ENCODE results near the genes RSRC1 and GFM1.

GRCh38 chr3:156809784-156810621 lies 16.1 kb upstream of the LEKR1 start:
- RRBS = no CpG with 5 or more reads among the region's 10 CpGs

- RRBS = no CpG with 5 or more reads among the region's 3 CpGs
These were observed 8.7 kb upstream of the LEKR1 start for GRCh38 chr3:156817537-156817724.

- RRBS = no CpG with 5 or more reads among the region's 13 CpGs
These were observed 788 bp upstream of the LEKR1 start for GRCh38 chr3:156825275-156825854.

- RRBS = no CpG with 5 or more reads among the region's 8 CpGs
These were observed 95.6 kb downstream of the CCNL1 start for GRCh38 chr3:157064185-157064933.

DNA sequence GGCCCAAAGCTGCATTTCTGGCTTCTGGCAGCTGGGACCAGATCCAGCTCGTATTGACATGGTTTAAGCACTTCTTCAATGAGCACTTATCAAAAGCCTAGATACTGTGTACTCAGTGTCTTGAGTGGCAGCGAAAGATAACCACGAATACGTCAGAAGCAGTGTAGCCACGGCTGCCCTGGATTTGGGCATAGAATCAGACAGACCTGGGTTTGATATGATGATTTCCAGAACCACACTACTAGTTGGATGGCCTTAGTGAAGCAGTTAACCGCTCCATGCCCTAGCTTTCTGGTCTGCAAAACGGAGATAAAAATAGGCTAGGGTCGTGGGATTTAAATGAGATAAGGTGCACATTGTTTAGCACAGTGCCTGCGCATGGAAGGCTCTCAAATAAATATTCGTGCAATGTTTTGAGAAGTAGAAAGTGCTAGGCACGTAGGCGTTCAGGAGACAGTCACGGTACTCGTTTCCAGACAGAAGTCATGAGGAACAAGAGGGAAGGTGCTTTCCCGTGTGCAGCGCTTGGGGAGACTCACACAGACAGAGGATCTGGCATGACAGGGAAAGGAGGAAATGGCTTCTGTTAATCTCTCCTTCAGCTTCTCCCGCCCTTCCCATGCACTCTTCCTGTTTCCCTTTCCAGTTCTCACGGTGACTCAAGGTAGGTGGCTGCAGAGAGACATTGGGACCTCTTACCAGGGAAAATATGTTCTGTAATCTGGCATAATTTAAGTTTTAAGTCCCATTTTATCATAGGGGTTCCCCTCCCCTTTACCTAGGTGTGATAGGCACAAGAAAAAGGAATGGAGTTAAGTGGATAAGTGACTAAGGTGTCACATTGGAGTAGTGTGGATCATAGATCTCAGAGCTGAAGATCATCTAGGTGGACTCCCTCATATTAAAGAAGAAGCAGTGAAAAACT lies 70.2 kb downstream of the CCNL1 start:
- RRBS = no CpG with 5 or more reads among the region's 18 CpGs

- RRBS = no CpG with 5 or more reads among the region's 2 CpGs
These were observed 66.8 kb downstream of the CCNL1 start for GRCh38 chr3:157093089-157093635.

- RRBS = no CpG with 5 or more reads among the region's 2 CpGs
These were observed 32.2 kb downstream of the CCNL1 start for GRCh38 chr3:157127787-157128181.

GRCh38 chr3:157133002-157133384 lies 27.0 kb downstream of the CCNL1 start:
- RRBS = no CpG with 5 or more reads among the region's 2 CpGs

DNA sequence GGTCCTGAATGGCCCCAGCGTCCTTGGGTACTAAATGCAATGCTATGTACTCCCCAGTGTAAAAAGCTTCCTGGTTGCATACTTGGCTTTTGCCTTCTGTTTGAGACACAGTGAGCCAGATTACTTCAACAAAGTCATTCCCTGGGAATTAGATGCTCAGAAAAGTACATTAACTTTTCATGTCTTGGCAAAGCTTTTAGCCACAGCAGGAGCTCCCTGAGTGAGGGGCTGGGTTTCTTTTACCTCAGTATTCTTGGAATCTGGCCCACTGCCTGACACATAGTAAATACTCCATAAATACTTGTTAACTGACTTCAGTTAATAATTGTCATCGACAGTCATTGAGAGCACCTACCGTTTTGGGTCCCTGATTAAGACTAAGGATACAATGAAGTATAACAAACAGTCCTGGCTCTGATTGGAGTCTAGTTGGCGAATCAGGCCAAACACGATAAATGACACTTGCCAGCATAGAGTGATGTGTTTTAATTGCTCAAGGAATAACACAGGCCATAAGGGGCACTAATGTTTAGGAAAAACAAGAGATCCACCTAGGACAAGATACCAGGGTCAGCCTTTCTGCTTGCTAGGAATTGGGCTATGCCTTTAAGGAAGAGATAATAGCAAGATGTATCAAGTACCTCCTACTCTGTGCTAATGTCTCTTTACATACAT lies 23.8 kb downstream of the CCNL1 start:
- RRBS = no CpG with 5 or more reads among the region's 5 CpGs

GRCh38 chr3:157156925-157157263 lies 3.1 kb downstream of the CCNL1 start:
- RRBS = no CpG with 5 or more reads among the region's 6 CpGs

DNA sequence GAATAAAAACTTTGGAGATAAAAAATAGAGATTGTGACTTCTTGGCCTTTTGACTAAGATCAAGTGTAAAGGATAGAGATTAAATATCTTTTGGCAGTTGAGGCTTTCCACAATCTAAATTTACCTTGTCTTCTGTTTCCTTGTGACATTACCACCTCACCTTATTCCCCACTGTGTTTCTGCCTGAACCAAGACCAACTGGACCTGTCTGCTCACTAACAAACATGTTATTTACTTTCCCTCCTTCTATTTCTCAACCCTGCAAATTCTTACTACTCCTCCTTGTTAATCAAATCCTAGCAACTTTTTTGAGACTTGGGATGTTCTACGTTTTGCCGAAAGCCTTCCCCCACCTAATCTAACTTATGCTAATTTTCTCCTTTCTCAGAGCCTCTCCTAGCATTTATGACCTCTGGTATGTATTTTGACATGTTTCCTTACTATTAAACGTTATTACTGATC lies 7.4 kb upstream of the CCNL1 start:
- RRBS = no CpG with 5 or more reads among the region's 3 CpGs

DNA sequence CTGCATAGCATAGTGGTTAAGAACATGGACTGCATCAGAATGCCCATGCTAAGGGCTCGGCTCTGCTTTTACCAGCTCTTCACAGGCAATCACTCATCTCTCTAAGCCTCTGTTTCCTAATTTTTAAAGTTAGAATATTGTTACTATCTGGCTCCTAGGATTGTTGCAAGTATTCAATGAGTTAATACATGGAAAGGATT lies 23.7 kb downstream of the VEPH1 start:
- RRBS = no CpG with 5 or more reads among the region's 1 CpG

- RRBS = 3% methylated on average over 12 of the region's 63 CpGs
These were observed at the start of gene RSRC1 for GRCh38 chr3:158109775-158111079. RSRC1 (plus strand) TSS chr3:158110089.

- RRBS = no CpG with 5 or more reads among the region's 16 CpGs
These were observed 10.0 kb upstream of the GFM1 start for GRCh38 chr3:158634368-158634750.

- RRBS = 3% methylated on average over 8 of the region's 44 CpGs
These were observed at the start of gene GFM1 for GRCh38 chr3:158644182-158645047. GFM1 (plus strand) TSS chr3:158644527.

- RRBS = no CpG with 5 or more reads among the region's 14 CpGs
These were observed 675 bp downstream of the RARRES1 start for GRCh38 chr3:158731593-158731970.

DNA sequence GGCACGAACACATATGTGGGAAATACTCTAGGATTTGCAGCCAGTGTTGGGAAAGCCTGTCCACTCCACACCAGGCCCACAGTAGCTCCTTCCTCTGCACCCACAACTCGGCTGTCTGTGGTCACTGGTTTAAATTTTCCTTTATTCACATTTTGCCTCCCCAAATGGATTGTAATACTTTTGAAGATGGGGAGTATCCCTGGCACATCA lies 33.3 kb upstream of the MFSD1 start:
- RRBS = no CpG with 5 or more reads among the region's 2 CpGs

GRCh38 chr3:159560218-159560747 lies 287.2 kb downstream of the IQCJ-SCHIP1 start:
- RRBS = no CpG with 5 or more reads among the region's 5 CpGs

- RRBS = no CpG with 5 or more reads among the region's 6 CpGs
These were observed 438.6 kb downstream of the IQCJ-SCHIP1 start for GRCh38 chr3:159711532-159712232.

DNA sequence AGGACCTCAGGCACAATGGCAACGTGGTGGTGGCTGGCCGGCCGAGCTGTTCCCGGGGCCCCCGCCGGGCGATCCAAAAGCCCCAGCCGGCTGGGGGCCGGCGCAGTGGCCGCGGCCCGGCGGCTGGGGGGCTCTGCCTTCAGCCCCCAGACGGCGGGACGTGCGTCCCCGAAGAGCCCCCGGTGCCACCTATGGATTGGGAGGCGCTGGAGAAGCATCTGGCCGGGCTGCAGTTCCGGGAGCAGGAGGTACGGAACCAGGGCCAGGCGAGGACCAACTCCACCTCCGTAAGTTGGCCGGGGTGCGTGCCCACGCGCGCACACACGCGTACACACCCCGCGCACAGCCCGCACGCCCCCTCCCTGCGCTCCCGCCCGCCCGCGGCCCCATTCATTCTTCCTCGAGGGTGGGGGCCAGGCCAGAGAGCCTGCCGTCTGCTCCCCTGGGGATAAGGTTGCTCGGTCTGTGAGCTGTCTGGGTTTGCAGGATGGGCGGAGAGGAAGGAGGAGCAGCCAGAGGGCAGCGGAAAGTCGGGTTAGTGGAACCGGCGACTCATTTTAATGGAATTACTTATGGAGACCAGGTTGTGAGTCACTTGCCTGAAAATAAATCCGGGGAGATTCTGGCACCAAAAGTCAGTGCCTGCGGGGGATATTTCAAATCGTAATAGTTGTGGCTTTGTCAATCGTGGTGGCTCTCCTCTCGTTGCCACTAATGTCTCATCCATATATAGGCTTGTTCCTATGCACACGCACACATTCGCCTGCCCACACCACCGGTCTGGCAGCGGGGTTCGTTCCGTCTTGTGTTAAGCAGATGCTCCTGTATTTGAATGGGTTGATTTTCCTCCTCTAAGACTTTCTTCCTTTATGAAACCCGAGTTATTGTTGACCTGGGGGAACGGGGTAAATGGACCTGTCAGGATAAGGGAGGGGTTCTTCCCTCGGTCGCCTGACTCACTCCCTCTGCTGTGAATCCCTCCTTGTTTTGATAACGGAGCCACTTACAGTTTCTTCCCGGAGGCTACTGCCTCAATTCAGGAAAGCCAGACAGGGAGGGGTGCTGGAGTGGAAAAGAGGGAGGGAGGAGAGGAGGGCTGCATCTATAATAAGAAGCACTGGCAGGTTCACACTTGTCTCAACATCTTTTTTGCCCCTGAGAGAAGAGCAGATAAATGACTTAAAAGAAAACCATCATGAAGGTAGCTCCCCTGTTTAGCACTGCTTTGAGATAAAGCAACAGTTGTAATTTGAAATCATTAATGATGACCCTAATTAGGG lies 459.9 kb upstream of the C3orf80 start:
- RRBS = 1% methylated on average over 16 of the region's 67 CpGs

All from Ishikawa (cell line).